ENCODE results near the genes GSTT4 and GGT1.

- RRBS, result no CpG with 5 or more reads among the region's 5 CpGs
These were observed 316 bp downstream of the SLC2A11 start for GRCh38 chr22:23858105-23858277.

GRCh38 chr22:23895343-23895977, 1.3 kb downstream of the MIF start:
- RRBS, result no CpG with 5 or more reads among the region's 24 CpGs

- RRBS, result no CpG with 5 or more reads among the region's 4 CpGs
These were observed 15.1 kb downstream of the MIF start for GRCh38 chr22:23909265-23909677.

- RRBS, result no CpG with 5 or more reads among the region's 15 CpGs
These were observed at the start of gene GSTT4 for GRCh38 chr22:24005091-24005803. Gene GSTT4 (minus strand): TSS chr22:24005453.

GRCh38 chr22:24050732-24051209, 39.7 kb downstream of the CABIN1 start:
- RRBS, result no CpG with 5 or more reads among the region's 11 CpGs

DNA sequence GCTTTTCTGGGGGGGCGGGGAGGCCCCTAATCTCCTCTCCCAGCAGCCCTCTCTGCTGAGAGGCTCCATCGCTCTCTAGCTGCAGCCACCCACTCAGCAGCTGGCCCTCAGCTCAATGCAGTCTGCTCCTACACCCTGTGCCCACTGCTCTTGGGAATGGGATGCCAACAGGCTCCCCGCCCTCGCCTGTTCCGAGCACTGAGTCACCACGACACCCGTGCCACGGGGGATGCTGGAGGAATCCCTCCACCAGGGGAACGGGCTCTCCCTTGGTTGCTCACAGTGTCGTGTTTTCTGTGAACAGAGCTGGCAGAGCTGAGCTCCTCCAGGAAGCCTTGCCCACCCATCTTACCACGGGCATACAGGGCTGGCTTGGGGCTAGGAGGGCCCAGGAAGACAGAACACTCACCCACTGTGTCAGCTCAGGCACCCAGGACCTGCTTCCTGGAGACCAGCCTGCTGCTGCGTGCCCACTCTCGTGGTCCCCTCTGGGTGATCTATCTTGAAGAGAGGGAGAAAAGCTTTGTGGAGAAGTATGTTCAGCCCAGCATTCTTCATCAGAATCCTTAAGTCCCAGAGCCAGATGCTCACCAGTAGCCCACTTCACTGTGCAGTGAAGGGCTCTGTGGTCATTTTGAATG, 23.3 kb upstream of the SUSD2 start:
- RRBS, result no CpG with 5 or more reads among the region's 13 CpGs

GRCh38 chr22:24460569-24461134, 33.3 kb downstream of the ADORA2A start:
- RRBS, result no CpG with 5 or more reads among the region's 8 CpGs

- RRBS, result no CpG with 5 or more reads among the region's 6 CpGs
These were observed 11.9 kb downstream of the UPB1 start for GRCh38 chr22:24506948-24507493.

GRCh38 chr22:24525079-24525931, 29.6 kb downstream of the GUCD1 start:
- RRBS, result no CpG with 5 or more reads among the region's 13 CpGs

DNA sequence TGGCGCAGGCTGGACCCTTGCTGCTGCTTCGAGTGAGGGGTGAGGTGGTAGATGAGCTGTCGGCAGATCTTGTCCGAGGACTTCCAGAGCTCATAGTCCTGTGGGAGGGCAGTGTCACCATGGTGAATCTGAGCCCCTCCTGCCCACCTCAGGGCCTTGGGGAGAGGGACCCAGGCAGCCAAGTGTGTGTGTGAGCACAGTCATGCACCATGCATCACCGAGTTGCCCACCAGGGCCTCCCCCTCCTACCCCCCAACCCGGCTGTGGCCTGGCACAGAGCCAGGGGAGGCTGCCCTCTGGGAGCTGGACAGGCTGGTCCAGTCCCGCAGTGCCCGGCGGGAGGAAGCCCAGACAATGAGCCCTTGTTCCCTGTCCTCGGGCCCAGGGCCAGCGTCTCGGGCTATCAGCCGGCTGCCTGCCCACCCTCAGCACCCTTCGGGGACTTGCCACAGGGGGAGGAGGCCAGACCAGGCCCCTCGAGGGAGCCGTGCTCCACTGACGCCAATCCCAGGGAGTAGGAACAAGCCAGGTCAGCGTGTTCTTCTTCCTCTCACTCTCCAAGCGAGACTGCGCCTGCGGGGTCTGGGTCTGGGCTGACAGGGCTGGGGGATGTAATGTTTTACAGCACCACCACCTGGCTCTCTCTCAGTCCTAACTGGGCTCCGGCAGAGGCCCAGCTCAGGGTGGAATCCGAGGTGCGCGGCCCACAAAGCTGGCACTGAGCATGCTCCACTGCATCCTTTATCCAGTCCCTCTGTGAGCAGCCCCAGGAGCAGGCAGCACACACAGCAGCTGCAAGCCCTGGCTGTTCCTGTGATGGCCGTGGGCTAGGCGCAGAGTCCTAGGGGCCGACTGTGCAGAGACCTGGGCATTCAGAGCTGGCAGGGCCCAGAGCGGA, 4.4 kb downstream of the LRRC75B start:
- RRBS, result 74% methylated on average over 8 of the region's 29 CpGs

- RRBS, result no CpG with 5 or more reads among the region's 10 CpGs
These were observed at the start of gene GGT1 for GRCh38 chr22:24602950-24603365. Gene GGT1 (plus strand): TSS chr22:24603193.

- RRBS, result no CpG with 5 or more reads among the region's 3 CpGs
These were observed 5.1 kb downstream of the GGT1 start for GRCh38 chr22:24608197-24608429.

- RRBS, result no CpG with 5 or more reads among the region's 12 CpGs
These were observed 83.6 kb downstream of the GGT1 start for GRCh38 chr22:24686670-24686983.

DNA sequence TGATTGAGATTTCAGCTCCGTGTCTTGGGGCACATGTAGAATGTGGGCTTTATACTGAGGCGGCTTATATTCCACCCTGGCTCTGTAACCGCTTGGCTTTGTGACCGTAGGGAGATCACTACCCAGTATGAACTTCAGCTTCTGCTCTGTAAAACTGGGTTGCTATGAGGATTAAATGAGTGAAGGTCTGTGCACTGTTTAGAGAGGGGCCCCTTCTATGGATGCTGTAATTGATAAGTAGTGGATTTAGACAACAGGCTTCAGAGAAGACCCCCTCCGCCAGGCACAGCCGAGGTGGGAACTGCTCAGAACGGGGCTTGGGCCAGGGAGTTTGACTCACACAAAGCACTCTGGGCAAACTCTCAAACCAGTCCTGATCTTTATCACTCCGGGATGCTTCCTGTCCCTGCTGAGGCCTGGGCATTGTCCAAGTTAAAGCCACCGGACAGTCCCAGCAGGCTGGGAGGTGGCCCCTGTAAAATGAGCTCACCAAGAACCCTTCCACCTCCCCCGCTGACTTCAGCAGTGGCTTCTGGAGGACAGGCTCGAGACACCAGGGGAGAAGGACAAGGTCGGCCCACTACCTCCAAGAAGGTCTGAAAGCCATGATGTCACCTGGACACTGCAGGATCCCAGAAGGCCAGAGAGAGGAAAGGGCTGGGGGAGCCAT, 17.3 kb downstream of the KIAA1671 start:
- RRBS, result 6% methylated on average over 2 of the region's 12 CpGs

- RRBS, result no CpG with 5 or more reads among the region's 12 CpGs
These were observed 99.7 kb downstream of the KIAA1671 start for GRCh38 chr22:25052026-25052817.

- RRBS, result 1% methylated on average over 5 of the region's 43 CpGs
These were observed 88.7 kb upstream of the CRYBB3 start for GRCh38 chr22:25110638-25111660.

- RRBS, result 4% methylated on average over 2 of the region's 15 CpGs
These were observed 88.0 kb upstream of the CRYBB3 start for GRCh38 chr22:25111661-25112076.

GRCh38 chr22:25131997-25132559, 67.6 kb upstream of the CRYBB3 start:
- RRBS, result no CpG with 5 or more reads among the region's 7 CpGs

DNA sequence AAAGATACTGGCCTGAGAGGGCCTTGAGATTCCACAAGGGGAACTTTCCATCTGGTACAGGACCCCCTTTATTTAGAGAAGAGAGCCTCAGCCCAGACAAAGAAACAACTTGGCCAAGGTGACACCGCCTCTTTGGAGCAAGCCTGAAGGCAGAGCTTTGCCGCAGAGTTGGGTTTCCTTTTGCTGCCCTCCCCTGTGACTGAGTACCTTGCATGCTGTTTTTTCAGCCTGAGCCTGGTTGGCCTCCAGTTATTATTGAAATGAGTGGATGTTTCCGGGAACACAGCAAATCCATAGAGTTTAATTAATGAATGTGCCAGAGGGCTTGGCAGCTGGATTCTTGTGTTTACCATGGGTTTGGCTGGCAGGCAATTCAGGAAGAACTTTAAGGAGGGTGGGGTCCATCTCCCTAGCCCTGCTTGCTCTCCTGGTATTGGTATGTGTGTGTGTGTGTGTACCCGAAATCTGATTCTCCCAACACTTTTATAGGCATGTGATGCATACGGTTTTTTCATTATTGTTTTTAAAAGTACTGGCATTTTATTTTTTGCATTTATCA, 65.6 kb upstream of the CRYBB3 start:
- RRBS, result no CpG with 5 or more reads among the region's 5 CpGs

GRCh38 chr22:25403446-25404344, 160.8 kb upstream of the GRK3 start:
- RRBS, result no CpG with 5 or more reads among the region's 18 CpGs